Metastatic Lung Carcinoma in the Adrenal Gland (tissue), 1 donor: ENCODE measurements around a stretch of chr9.

DNA sequence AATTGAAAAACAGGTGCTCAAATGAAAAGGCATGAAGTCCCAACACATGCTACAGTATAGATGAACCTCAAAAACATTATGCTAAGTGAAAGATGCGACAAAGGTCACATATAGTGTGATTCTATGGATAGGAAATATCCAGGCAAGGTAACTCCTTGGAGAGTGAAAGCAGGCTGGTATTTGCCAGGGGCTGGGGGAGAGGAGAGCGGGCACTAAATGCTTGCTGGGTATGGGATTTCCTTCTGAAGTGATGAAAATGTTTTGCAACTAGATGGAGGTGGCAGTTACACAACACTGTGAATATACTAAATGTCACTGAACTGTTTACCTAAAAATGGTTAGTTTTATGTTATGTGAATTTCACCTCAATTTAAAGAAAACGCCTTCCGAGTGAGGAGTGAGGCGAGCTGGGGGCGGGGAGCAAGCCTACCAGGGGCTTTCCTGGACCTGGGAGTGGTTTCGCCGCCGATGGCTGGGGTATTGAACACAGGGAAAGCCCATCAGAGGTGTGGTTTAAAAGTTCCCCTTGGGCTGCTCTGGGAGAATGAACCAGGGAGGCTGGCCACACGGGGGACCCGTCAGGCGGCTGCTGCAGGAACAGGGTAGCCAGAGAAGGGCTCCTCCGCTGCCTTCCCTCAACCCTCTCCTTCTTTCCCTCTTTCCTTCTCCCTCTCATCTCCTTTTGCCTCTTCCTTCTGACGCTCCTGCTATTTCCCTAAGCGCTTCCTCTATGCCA lies 5.0 kb downstream of the AKNA start:
- PRO-cap: no peak

GRCh38 chr9:114394257-114394700 lies 6.5 kb upstream of the AKNA start:
- PRO-cap: no peak

- PRO-cap: no peak
Observed at GRCh38 chr9:114394847-114395340, 7.1 kb upstream of the AKNA start.

DNA sequence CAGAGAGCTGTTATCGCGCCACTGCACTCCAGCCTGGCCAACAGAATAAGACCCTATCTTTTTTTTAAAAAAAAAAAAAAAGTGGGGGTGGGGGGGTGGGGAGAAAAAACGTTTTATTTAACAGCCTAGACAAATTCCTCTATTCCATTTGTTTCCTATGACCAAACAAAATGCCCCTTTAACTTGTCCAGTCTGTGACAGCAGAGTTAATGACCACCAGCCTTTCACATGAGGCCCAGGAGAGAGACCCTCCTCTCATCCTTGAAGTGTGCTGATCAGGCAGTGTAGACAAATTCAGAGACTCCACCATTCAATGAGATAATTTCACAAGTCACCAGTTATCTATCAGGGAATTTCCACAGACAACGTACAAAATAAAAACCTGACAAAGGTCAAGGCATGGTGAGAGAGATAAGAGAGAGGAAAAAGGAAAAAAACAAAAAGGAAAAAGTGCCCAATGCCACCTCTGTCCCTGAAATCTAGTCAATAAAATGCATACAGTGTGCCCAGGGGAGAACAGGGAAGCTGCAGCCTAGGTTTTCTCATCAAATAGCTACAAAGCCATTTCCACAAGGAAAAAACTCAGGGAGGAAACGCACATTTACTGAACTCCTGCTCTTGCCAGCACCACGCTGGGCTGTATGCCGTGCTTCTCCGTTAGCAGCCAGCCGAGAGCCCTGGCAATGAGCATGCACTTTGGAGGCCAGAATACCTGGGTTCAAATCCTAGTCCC lies 11.8 kb downstream of the WHRN start:
- PRO-cap: no peak

DNA sequence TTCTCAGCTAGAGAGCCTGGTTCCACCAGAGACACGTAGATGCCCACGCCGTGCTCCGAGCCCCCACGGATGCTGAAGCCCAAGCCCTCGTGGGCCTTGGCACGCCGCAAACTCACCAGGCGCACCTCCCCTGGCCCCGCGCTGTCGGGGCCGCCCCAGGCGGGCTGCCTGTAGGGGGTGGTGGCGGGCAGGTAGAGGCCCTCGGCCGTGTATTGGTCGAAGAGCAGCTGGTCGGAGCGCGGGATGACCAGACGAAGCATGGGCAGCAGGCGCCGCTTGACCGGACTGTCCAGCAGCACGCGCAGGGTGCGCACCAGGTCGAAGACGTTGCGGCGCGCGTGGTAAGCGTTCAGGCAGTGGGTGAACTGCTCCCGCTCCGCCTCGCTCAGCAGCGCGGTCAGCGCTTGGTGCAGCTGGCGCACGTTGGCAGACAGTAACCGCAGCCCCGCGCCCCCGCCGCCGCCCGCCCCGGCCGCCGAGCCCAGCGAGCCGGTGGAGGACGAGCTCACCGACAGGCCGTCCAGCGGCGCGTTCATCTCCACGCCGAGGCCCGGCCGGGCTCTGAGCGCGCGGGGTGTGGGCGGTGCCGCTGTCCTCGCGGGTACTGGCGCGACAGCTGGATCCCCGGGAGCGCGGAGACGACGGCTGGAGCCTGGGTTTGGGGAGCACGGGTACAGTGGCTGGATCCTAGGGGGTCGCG lies 857 bp downstream of the WHRN start:
- PRO-cap: no peak

DNA sequence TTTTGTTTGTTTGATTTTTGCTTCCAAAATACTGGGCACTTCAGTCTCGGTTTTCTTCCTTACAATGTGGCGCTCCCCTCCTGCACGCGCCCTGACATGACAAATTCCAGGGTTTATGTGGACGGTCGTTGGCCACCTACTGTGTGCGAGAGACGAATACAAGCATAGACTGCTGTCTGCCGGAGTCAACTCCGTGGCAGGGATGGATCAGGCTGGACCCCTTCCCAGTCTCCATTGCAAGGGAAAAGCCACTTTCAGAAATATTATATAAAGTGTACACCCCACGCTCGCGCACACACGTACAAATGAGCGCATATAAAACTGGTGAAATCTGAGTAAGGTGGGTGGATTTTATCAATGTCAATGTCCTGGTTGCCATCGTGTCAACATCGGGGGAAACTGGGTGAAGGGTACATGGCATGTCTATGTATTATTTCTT lies 568 bp upstream of the WHRN start:
- PRO-cap: no peak

DNA sequence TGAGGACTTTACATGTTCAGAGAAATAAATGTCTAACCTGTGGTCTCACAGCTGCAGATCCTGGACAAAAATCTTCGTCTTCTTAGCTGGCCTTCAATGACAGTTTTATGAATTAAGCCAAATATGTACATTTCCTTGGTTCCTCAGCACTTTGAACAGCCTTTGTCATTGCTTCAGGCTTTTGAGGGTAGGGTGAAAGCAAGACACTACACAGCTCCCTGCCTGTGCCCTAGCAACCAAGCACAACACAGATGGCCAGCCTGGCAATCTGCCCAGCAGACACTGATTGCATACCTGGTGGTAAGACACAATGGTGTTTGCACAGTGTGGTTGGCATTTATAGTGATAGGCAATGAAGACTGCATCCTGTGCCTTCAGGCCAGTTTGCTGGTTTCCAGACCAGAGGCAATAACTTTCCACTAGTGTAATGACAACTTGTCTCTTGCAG lies 144.4 kb upstream of the TNC start:
- PRO-cap: no peak

DNA sequence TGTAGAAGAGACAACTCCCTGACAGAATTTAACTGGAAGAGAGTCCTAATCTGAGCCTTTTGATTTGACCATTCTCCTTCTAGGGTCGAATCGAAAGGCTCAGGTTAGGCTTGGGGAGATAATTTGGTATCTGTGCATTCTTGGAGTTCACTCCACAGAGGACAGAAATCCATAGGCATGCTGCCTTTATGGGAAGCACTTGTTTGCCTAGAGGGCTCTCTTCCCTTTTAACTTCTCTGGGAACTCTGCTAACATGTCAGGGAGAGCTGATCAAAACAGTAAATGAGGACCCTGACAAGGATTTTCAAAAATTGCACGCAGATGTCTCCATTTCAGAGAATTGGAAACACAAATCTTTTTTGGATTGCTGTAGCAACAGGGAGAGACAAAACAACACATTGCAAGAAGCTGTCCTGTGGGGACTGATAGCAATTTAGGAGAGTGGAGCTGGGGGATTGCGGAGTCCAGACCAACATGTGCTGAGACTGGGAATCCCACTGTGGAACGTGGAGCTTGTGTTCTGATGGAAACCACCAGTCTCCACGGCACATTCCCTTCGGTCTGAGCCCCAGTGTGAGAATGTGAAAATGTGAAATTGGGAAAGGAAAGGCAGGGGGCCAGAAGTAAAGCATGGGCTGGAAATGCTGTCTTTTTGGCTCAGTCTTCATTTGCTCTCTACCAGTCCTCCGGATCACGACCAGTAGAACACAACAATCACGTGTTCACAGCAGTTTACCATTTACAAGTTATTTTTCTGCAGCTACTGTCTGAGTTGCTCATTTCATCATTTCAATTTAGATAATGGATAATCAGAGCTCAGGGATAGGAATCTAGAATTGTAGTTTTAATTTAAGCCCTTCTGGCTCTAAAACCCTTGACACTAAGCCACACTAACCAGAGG lies 348.7 kb upstream of the TNC start:
- PRO-cap: no peak

- PRO-cap: no peak
Observed at GRCh38 chr9:115474745-115475292, 356.9 kb upstream of the TNC start.

GRCh38 chr9:115923590-115924311 lies 229.8 kb upstream of the PAPPA start:
- PRO-cap: no peak

DNA sequence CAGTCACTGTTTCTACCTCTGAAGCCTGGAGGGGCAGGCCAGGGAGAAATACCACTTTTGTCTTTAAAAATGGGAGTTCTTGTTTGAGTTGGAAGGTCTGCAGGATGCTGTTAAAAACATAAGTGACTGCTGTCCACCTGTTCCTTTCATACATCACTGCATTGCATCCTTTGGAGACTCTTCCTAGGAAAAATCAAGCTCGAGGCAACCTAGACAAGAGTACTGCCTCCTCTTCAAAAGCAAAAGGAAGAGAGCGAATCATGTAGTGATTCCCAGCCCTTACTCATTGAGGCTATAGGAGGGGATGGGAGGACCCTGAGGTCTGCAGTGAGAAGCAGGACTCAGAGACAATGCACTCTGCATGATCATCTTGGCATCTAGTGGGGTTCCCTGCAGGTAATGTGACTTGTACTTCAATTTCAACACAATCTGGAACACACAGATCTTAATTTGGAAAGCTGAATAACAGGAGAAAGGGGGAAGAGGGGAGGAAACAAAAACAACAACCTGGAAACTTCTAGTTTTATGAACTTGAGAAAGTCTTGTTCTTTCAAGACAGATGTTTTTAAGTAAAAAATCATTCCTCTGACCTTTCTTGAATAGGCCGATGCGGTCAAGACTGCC lies 163.1 kb downstream of the PAPPA start:
- PRO-cap: no peak

DNA sequence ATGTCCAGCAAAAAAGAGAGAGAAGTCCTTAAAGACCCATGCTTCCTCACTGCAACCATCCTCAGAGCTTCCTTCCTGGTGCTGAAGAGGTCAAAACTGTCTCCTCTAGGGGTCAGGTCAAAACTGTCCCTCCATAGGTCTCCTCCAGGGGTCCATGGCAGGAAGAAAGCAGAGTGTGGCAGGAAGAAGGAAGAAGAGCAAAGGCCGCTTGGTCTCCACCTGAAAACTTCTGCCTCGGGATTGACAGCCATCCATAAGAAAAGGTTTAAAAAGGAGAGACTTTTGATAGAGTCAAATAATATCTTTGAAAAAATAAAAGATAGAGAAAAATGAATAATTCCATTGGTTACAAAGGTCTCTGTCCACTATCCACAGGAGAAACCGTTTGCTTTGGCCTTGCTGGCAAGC lies 261.8 kb upstream of the TRIM32 start:
- PRO-cap: no peak

DNA sequence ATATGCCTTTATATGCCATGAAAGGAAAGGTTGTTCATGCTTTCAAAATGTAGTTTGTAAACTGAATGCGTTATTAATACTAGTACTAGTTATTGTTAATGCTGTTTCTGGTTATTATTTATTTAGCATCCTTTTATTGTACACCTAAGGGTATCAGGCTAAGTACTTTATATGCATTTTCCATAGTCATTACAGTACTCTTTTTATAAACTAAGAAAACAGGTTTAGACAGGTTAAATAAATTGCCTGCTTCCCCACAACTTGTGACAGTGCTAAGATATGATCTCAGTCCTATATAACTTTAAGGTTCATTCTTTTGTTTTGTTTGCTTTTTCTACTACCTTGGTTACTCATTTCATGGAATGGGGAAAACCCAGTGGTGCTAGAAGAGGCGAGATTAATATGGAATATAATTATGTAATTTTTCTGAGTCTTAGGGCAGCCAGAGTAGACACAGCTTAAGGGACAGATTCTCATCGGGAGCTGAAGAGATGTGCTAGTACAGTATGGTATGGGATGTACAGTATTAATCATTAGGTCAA lies 6.0 kb downstream of the TRIM32 start:
- PRO-cap: no peak

- PRO-cap: no peak
Observed at GRCh38 chr9:116697805-116698325, 10.8 kb downstream of the TRIM32 start.

DNA sequence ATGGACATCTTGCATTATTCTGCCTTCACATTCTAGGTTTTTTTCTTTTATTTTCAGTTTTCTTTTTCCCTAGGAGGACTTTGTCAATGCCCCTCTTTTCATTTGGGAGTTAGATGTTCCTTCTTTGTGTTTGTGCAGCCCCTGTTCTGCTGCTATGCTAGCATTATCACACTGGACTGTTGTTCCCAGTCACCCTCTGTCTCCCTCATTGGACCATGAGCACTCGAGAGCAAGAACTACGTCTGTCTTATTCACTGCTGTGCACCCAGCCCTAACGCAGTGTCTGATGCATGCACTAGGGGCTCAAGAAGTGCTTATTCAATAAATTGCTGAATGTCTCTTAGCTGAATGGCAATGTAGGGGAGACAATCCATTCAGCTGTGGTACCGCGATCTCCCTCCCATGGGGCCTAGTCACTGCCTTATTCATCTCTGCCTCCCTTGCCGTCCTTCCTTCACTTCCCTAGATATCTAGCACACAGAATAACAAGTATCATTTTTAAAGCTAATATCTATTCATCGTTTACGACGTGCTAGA lies 59.6 kb downstream of the TRIM32 start:
- PRO-cap: no peak

DNA sequence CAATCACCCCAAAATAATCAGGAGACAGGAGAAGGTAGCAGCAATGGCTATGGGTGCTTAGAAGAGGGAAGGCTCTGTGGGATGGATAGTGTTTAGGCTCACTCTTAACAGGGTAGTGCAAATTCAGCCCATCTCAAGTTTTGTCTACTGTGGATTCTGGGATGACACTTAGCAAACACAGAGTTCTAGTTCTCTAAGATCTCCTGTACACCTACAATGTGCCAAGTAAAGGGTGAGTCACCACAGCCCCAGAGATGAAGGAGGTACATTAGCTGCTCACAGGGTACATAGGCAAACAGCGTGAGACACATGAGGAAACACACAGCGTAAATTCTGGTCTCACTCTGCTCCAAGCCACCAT lies 9.0 kb downstream of the ASTN2 start:
- PRO-cap: no peak

GRCh38 chr9:118929405-118929666 lies 439.9 kb downstream of the BRINP1 start:
- PRO-cap: no peak

- PRO-cap: no peak
Observed at GRCh38 chr9:118979067-118979536, 390.1 kb downstream of the BRINP1 start.

- PRO-cap: no peak
Observed at GRCh38 chr9:120411797-120412563, 168.0 kb downstream of the CDK5RAP2 start.

DNA sequence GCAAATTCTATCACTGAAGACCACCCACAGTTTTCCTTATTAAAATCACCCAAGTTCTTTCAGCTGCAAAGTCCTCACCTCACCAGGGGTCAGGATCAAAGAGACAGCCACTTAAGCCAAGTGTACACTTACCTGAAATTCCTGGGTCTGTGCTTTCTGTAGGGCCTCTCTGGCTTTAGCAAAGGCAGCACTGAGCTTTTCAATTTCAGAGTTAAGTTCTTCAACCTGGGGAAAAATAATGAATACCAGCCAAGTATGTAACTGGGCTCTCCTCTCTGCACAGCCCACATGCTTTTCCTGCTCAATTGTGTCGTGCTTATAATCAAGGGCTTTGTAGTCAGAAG lies 55.1 kb downstream of the CDK5RAP2 start:
- PRO-cap: no peak